Measurements from ENCODE around the gene SYT8.

DNA sequence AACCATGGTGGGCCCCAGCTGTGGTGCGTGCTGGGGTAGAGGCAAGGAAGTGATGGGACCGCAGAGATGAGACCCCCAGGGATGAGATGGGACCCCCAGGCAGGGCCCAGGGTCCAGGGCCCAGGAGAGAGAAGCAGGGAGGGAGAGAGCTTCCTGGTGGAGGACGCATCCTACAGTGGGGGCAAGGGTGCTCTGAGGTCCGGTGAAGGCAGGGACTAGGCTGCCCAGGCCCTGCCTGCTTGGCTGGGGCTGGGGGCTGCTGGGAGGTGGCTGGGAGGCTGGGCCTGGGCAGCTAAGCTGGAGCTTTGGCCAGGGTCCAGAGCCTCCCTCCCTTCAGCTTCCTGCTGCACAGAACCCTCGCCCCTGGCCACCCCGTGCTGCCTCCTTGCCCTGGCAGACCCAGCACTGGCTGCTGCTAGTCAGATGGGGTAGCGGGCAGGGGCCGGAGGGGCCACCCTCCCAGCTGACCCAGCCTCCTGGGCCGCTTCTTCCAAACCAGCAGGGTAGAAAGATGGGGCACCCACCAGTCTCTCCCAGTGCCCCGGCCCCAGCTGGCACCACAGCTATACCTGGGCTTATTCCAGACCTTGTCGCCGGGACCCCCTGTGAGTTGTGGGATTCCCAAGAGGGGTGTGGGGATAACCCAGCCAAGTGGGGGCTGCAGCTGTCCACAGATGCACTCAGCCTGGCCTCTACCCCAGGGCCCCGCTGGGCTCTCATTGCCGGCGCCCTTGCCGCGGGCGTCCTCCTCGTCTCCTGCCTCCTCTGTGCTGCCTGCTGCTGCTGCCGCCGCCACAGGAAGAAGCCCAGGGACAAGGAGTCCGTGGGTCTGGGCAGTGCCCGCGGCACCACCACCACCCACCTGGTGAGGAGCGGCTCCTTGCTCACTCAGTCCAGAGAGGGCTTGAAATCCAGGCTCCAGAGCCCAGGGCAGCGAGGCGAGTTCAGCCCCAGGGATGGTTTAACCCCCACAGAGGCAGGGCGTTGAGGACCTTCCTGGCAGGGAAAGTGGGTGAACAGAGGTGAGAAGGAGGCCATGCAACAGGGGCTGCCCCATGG lies at the start of gene SYT8:
SYT8 (plus strand) TSS at position 396 of the 1,059 bp plus-strand sequence.
- PRO-cap, result no peak
- RAMPAGE, long total RNA, result no peak

GRCh38 chr11:1858143-1858751 lies 5.4 kb downstream of the LSP1 start:
- PRO-cap, result unidirectional peak, plus-strand start at chr11:1858652
- RAMPAGE, long total RNA, result no peak

DNA sequence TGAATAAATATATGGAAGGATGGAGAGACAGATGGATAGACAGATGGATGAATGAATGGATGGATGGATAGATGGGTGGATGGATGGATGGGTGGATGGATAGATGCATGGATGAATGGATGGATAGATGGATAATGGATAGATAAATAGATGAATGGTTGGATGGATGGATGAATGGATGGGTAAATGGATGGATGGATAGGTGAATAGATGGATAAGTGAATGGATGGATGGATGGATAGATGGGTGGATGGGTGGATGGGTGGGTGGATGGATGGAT lies 8.5 kb downstream of the LSP1 start:
- PRO-cap, result no peak
- RAMPAGE, long total RNA, result no peak

- PRO-cap, result no peak
- RAMPAGE, long total RNA, result no peak
These were observed 9.8 kb downstream of the LSP1 start for GRCh38 chr11:1862747-1863003.

- PRO-cap, result unidirectional peak, plus-strand start at chr11:1869494
- RAMPAGE, long total RNA, result start-site peak on the plus strand at chr11:1869463-1869545, 9 and 16 reads in 2 replicates
These were observed 16.5 kb downstream of the LSP1 start for GRCh38 chr11:1869315-1869848.

GRCh38 chr11:1940692-1940973 lies 6.5 kb upstream of the MRPL23 start:
- PRO-cap, result no peak
- RAMPAGE, long total RNA, result no peak

- PRO-cap, result no peak
- RAMPAGE, long total RNA, result no peak
These were observed 6.5 kb downstream of the IGF2 start for GRCh38 chr11:2132434-2133354.

- PRO-cap, result no peak
- RAMPAGE, long total RNA, result no peak
These were observed 1.6 kb downstream of the IGF2 start for GRCh38 chr11:2137584-2138076.

DNA sequence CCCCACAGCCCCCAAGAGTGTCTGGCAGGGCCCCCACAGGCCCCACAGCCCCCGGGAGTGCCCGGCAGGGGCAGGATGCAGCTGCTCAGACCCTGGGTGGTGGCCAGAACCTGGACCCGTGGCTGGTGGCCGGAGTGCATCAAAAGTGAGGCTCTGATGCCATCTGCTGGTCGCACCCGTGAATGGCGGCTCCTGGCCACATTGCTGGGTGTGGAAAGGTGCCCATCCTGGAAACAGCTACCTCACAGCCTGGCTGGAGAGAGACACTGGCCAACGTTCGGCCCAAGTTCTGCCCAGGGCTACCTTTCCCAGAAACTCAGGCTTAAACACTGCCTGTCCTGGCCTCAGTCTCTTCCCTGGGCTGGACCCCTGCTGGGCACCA lies 4.5 kb downstream of the INS start:
- PRO-cap, result no peak
- RAMPAGE, long total RNA, result no peak

- PRO-cap, result no peak
- RAMPAGE, long total RNA, result no peak
These were observed 2.6 kb downstream of the ASCL2 start for GRCh38 chr11:2267644-2268414.

- PRO-cap, result no peak
- RAMPAGE, long total RNA, result no peak
These were observed 10.1 kb downstream of the TSPAN32 start for GRCh38 chr11:2311462-2312748.

- PRO-cap, result no peak
- RAMPAGE, long total RNA, result no peak
These were observed 23.9 kb downstream of the TSPAN32 start for GRCh38 chr11:2325719-2326180.

DNA sequence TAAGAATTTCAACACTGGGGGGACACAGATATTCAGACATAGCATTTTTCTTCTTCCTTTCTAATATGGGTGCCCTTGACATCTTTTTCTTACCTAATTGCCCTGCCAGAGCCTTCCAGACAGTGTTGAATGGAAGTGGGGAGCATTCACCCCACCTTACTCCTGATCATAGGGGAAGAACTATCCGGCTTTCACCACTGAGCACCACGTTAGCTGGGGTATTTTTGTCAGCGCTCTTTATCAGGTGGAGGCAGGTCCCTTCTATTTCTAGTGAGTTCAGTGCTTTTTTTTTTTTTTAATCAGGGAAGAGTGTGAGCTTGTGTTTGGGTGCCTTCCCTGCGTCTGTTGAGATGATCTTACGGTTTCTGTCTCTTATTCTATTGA lies 3.4 kb upstream of the CD81 start:
- PRO-cap, result no peak
- RAMPAGE, long total RNA, result no peak

DNA sequence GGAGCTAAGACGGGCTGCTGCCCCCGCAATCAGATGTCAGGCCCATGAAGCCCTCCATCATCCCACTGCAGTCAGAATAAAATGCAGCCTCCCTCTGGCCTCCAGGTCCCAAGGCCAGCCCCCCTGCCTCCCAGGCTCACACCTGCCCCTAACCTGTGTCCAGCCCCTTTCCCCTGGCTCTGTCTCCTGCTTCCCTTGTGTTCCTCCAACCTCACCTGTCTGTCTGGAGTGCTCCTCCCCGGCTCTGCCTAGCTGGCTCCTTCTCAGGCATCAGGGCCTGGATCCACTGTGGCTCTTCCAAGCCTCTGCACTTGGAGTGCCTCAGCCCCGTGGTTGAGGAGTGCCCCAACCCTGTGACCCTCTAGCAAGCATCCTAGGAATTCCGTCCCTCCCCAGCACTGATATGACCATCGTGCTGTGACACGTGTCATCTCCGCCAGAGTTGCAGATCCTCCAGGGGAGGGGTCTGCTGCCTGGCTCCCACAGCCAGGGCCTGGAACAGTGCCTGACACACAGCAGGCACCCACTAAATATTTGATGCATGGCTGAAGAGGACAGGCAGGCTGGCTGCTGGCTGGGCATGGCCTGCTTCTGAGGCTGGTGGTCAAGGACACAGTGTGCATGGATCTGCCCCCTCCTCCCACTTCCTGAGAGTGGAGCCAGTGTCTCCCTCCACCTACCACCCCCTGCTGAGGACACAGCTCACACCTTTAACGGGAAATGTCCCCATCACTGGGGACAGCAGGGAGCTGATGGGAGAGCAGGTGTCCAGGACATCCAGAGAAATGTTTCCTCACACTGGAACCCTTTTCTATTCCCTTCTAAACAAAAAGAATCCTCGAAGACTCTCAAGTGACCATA lies 1.8 kb upstream of the CD81 start:
- PRO-cap, result no peak
- RAMPAGE, long total RNA, result no peak

DNA sequence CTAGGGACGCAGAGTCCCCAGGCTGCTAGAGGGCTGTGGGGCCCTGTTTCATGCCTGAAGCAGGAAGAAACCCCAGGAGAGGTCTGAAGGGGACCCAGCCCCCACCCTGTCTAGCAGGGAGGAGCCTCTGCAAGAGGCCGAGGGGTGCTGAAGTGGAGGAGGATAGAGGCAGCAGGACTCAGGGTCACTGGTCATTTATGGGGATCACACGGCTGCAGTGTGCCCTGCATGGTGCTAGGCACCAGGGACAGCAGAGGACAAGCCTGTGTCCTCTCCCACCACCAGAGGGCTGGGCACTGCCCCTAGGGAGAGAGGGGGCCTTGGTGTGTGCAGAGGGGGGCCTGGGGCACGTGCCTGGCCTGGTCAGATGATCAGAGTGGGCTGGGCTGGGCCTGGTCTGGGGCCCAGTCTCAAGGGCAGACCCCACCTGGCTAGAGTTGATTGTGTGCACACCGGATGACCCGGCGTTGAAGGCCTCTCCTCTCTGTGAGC lies 11.4 kb upstream of the TSSC4 start:
- PRO-cap, result no peak
- RAMPAGE, long total RNA, result no peak

DNA sequence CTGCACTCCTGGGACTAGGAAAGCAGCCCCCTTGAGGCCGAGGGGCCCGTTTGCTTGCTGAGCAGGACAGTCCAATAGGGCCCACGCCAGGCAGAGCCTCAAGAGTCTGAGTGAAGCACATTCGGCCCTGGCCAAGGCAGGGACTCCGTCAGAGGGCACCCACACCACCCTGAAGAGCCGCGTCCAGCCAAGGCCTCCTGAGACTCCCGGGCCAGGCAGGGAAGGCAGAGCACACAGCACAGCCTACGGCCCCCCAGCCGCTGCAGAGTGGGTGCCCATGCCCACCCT lies 4.6 kb downstream of the TSSC4 start:
- PRO-cap, result no peak
- RAMPAGE, long total RNA, result no peak

DNA sequence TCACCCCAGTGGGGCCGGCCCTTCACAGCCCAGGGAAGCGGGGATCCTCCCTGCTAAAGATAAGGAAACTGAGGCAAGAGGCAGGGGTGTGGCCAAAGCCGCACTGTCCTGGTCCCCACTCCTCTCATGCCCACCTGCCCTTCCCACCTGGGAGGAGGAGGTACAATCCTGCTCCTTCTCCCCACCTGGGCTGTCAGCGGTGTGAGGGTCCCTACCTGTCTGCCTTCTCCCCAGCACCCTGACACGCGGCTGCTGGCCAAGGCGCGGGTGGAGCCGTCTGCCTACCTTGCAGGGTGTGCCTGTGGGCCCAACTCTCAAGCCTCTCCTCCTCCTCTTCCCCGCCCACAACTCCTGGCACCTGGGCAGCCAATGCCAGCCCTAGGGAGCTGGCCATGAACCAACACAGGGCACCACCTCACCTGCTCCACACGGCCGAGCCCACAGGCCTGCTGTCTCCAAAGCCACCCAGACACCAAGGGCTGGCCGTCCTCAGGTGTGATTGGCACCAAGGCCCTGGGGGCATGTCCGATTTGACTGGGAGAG lies 17.1 kb downstream of the TRPM5 start:
- PRO-cap, result no peak
- RAMPAGE, long total RNA, result no peak

- PRO-cap, result bidirectional peak, plus-strand start at chr11:2447197, minus-strand start at chr11:2447111
- RAMPAGE, long total RNA, result no peak
These were observed 2.2 kb downstream of the KCNQ1 start for GRCh38 chr11:2446948-2447449.

DNA sequence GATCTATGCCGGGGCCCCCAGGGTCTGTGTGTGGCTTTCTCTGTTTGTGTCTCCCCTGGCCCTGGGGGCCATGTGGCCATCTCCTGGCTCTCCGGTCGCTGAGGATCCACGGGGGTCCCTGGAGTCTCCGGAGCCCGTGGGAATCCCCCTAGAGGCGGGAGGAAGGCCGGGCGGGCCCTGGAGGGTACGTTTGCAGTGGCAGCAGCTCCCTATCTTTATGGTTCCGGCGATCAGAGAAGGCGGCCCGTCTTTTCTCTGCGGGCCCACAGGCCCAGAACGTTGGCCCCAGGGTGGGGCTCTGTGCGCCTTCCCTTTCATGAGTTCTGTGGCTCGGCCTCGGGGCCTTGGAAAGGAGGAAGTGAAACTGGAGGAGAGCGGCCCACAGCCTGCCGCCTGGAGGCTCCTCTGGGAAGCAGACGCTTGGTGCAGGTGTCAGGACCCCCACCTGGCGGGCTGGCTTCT lies 82.1 kb downstream of the KCNQ1 start:
- PRO-cap, result no peak
- RAMPAGE, long total RNA, result no peak

DNA sequence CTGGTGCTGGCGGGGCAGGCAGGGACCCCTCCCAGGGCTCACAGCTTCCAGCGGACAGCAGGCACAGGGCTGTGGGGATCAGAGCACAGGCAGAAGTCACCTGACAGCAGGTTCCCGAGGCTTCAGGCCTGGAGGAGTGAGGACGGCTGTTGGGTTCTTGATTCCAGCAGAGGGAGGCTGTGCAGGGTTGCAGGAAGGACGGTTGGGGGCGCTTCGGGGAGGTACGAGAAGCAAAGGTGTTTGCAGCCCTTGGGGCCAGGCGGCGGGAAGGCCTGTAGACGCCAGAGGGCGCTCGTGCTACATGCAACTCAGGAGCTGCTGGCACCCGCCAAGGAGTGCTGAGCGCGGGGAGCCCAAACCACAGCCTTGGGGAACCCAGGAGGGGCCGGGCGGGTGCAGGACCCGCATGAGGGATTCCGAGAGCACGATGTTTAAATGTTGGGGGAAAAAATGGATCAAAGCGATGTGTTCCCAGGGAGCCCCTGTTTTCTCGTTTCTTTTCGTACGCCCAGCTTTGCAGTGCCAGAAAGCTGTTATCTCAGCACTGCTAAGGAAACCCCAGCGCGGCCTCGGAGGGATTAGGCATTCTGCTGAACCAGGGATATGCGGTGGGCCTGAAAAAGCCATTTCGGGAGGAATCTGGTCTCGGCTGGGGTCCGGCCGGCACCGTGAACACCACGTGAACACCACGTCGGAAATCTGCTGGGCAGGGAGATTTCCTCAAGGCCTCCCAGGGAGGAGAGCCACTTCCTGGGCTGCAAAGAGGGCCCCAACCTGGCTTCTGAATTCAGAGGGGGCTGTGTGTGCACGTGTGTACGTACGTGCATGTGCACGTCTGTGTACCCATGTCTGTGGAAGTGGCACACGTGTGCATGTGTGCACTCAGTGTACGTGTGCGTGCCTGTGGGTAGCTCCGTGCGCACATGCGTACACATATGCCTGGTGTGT lies 88.1 kb downstream of the KCNQ1 start:
- PRO-cap, result no peak
- RAMPAGE, long total RNA, result no peak

Data from urinary bladder (tissue), 3 donors.